AG04449 (cell line): ENCODE results near the genes DNAJC9, MSS51, SYNPO2L, CHCHD1 and PLAU.

- RRBS, result no CpG with 5 or more reads among the region's 5 CpGs
These were observed 425 bp downstream of the ECD start for GRCh38 chr10:73167336-73167829.

DNA sequence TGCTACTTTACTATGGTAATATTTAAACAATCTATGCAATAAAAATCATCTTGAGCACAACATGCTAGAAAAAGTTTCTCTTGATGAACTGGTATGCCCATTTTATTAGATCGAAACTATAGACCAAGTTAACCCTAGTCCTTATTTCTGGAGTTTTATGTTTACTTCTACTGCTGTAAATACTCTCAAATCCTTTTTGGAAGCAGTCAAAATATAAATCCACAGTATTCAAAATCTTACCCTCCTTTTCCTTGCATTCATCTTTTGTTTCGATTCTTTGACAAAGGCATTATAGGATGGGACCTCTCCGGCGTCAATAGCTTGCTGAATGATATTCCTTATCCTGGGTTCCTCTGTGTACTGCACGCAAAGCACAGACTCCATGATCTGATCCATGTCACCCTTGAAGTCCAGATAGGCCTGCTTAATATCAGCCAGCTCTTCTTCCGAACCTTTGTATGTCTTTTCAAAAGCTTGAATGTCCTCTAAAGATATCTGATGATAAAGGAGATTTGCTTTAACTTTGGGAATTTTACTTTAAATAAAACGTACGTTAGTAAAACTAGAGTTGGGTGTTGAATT lies 1.3 kb downstream of the DNAJC9 start:
- RRBS, result no CpG with 5 or more reads among the region's 8 CpGs

- RRBS, result 3% methylated on average over 18 of the region's 80 CpGs
These were observed at the start of gene DNAJC9 for GRCh38 chr10:73246688-73247788. TSS of gene DNAJC9 (minus strand) at chr10:73247255.

DNA sequence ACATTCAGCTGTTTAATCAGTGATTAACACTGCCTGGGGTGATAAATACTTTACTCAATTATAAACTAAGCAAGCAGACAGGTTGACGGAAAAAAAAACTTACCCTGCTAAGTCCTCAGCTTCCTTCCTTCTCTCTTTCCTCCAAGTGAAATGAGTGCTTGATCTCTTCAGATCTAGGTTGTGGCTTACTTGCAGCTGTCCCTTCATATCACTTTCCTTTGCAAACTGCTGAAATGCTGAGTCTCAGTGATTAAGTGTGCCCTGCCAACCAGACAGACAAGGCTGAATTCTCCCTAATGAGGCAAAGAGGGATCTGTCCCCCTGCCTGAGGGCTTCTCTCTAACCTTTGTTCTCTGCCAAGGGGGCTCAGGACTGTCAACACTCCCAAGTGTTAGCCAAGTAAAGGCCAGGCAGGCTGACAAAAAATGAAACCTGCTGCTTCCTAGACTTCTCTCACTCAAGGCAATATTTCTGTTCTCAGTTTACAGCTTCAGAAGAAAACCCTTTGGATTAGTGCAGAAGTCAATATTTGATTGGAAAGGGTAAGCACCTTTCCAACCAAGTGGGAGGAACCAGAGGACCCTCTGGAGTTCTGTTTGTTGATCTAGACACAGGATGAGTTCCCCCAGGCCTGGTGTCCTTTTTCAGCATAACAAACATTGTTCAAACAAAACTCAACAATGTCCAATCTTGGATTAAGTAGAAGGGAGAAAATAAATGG lies at the start of gene MSS51:
Gene MSS51 (minus strand): TSS at position 152 of the 721 bp plus-strand sequence.
- RRBS, result no CpG with 5 or more reads among the region's 1 CpG

- RRBS, result no CpG with 5 or more reads among the region's 1 CpG
These were observed 17.0 kb upstream of the MSS51 start for GRCh38 chr10:73450464-73450739.

DNA sequence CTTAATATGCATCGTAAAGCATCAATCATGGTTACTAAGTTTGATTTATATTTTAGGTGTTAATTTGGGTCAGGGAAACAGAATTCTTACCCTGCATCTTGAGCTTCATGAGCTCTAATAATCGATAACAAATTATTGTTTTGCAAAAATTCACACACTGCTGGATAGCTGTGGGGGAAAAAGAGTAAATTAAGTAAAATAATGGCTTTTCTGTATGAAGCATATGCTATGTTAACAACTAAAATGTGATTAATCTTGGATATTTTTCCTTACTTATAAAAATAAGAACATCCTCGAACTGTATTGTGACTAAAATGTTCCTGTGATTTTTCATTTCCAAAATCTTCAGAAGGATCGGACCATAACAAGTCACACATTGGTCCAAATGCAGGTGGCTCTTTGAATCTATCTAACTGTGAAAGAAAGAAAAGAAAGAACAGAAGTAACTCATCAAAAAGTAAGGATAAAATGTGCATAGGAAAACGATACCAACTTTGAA lies 25.0 kb downstream of the PPP3CB start:
- RRBS, result no CpG with 5 or more reads among the region's 5 CpGs

- RRBS, result no CpG with 5 or more reads among the region's 6 CpGs
These were observed 16.5 kb downstream of the PPP3CB start for GRCh38 chr10:73479128-73479949.

DNA sequence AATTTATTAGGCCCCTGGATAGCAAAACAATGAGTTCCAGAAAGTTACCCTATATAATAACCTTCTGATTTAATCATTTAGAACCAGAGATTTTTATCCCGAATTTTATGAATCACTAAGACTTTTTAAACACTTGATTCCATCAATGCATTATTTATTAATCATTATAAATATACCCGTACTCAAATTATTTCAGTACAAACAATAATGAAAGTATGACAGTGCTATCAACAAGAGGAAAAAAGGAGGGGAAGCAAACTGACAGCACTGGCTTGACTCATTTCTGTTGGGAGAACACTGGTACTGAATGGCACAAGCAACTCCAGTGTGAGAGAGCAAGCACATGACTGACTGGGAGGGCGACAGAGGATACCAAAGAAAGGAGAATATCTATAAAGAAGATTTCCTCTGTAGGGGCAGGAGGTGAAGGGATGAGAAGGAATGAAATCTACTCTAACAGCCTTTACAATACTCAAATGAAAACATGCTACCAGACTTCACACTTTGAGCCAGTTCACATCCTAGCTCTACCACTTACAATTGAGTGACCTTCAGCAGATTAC lies 1.6 kb downstream of the USP54 start:
- RRBS, result no CpG with 5 or more reads among the region's 3 CpGs

DNA sequence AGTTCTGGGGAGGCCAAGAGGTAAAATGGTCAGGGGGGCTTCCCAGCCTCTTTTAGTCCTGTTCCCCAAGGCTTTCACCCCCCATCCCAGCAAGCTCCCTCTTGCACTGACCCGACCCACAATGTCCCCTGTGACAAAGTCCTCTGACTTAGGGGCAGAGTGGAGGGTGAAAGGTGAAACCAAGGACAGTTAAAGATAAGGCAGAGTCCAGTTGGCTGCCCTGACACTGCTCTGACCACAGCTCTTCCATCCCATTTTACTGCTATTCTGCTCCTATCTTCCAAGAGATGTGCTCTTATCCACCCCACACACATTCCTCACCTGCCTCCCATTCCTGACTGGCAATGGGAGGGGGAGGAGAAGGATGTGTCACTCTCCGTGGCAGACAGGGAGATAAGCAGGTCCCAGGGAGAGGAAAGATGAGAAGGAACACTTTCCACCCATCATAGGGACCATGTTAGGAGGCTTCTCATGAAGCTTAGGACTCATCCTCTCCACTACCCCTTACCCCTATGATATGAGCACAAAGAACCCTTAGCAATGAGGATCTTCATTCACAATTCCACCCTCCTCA lies 6.9 kb downstream of the SYNPO2L start:
- RRBS, result no CpG with 5 or more reads among the region's 2 CpGs

DNA sequence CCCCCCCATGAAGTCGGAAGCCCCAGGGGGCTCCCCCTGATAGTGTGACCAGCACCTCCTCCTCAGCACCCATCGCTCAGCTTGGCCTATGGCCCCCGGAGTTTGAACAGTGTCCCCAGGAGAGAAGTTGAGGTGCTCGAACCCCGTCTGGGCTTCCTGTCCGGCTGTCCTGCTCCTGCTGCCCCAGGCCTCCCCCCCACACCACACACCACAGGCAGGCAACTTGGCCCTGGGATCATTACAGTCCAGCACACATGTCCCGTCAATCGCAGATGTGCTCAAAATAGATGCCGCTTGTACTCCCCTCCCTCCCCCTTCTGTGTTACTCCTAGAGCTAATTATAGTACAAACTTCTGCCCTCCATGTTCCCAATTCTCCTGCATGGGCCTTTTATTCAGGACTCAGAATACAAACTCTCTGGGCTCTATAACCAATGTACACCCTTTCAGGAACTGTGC lies at the start of gene SYNPO2L:
Gene SYNPO2L (minus strand): TSS at position 180 of the 458 bp plus-strand sequence.
- RRBS, result 70% methylated on average over 4 of the region's 9 CpGs

- RRBS, result no CpG with 5 or more reads among the region's 11 CpGs
These were observed 19.6 kb upstream of the AGAP5 start for GRCh38 chr10:73717157-73718218.

DNA sequence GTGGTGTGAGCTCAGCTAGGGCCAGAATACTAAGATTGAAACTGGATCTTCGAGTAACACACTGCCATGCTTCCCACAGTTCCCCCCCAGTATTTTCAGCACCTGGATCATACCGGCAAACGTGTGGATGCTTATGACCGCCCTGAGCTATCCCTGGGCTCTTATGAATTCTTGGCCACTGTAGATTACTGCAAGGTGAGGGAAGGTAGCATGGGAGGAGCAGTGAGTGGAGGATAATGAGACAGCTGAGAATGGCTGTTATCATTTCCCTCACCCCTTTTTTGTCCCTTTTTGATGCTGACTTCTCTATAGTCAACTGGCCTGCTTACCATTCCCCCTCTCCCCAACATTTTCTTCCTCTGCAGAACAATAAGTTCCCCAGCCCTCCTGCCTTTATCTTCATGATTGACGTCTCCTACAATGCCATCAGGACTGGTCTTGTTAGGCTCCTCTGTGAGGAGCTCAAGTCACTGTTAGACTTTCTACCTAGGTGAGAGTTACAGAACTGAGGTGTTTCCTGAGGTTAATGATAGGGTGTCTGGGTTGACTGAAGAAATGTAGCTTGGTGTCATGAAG lies 6.3 kb upstream of the FUT11 start:
- RRBS, result no CpG with 5 or more reads among the region's 5 CpGs

DNA sequence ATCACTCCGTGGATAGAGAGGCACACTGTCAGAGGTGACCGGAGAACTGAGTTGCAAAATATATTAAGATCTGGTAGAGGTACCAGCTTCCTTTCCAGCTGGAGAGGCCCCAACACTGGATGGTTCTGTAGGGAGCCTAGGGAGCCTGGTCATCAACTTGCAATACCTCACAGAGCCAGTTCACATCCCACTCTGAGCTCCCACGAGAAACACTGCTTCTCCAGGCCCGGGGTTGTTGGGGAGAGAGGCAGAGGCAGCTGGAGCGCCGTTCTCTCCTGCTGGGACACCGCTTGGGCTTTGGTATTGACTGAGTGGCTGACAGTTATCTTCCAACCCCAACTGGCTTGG lies 436 bp upstream of the FUT11 start:
- RRBS, result no CpG with 5 or more reads among the region's 7 CpGs

GRCh38 chr10:73781609-73782651 lies at the start of gene CHCHD1:
TSS of gene CHCHD1 (plus strand) at chr10:73782048.
- RRBS, result 3% methylated on average over 15 of the region's 70 CpGs

DNA sequence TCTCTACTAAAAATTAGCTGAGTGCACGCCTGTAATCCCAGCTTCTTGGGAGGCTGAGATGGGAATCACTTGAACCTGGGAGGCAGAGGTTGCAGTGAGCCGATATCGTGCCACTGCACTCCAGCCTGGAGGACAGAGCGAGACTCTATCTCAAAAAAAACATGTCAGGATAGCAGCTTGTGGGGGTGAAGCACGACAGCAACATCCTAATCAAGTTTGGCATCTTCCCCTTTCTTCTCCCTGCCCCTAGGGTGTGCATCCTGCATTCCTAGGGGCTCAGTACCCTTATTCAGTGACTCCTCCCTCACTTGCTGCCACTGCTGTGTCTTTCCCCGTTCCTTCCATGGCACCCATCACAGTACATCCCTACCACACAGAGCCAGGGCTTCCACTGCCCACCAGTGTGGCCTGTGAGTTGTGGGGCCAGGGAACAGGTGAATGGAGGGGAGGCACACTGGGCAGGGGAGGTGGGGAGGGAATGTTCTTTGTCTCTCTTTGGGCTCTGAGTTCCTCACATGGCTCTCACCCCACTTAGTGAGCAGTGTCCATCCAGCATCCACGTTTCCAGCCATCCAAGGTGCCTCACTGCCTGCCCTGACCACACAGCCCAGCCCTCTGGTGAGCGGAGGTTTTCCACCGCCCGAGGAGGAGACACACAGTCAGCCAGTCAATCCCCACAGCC lies 11.5 kb downstream of the NDST2 start:
- RRBS, result no CpG with 5 or more reads among the region's 10 CpGs

DNA sequence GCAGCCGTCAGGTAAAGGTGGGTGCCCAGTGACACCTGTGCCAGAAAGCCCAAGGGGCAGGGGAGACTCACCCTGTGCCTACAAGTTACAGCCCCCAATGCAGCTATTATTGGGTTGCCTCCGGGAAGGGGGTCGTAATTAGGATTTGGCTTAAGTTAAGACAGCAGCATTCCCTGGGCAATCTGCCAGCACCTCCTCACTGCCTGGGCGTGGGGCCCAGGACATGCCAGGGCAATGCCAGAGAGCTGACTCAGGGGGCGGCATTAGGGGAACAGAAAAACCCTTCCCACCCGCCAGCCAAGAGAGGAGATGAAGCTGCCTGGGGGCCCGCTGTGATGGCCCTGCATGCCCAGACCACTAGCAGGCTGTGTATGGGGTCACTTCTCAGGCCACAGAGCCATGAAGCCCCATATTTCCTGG lies 13.3 kb upstream of the CAMK2G start:
- RRBS, result no CpG with 5 or more reads among the region's 7 CpGs

- RRBS, result 2% methylated on average over 20 of the region's 90 CpGs
These were observed at the start of gene PLAU for GRCh38 chr10:73910690-73911935. TSS of gene PLAU (plus strand) at chr10:73911132.

- RRBS, result no CpG with 5 or more reads among the region's 5 CpGs
These were observed 9.2 kb downstream of the PLAU start for GRCh38 chr10:73920043-73920545.

DNA sequence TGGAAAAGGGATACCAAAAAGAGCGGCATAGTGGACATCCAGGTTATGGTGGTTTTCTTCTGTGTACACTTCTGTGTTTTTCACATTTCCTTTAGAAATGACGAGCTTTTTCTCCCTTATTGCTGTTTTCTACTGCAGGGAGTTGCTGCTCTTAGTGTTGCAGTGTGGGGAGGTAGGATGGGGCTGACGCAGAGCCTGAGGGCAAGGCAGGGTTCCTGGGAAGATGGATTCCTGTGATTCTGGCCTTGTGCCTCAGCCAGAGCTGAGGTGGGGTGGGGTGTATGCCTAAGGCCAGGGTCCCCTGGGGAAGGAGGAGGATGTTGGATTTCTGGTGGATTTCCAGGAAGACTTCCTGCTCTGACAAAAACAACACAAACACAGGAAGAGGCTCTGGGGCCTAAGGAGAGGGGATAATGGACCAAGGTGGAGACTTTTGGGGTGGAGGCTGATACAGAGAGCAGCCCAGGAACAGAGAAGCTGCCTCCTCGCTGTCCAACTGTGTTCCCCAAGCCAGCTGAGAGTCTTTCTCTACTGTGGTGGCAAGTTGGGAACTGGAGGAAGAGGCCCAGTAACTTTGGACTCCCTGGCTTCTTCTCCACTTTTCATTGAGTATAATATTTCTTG lies 26.7 kb downstream of the PLAU start:
- RRBS, result no CpG with 5 or more reads among the region's 4 CpGs

DNA sequence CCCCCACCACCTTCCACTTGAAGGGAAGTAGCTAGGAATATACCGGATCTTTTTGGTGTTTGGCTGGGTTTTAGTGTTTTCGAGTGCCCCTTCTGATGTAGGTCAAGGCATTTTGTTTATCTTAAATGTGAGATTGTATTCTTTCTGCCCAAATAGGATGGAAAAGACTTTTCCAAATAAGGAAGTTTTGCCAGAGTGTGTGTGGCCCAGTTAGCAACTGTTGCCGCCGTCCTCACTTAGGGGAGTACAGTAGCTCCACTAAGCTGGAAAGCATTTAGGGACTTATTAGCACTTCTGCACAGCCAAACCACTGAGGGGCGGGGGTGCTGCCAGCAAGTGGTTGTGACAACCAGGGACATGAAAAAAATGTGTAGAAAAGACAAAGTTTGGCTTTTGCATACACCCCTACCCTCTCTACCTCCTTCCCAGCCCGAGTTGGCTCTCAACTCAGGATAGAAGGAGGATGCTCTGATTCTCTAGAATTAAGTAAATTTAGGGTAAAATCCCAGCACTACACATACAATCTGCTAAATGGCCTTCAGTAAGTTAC lies 29.7 kb upstream of the VCL start:
- RRBS, result no CpG with 5 or more reads among the region's 6 CpGs